NCI-H460 (cell line): ENCODE measurements around a stretch of chr14.

DNA sequence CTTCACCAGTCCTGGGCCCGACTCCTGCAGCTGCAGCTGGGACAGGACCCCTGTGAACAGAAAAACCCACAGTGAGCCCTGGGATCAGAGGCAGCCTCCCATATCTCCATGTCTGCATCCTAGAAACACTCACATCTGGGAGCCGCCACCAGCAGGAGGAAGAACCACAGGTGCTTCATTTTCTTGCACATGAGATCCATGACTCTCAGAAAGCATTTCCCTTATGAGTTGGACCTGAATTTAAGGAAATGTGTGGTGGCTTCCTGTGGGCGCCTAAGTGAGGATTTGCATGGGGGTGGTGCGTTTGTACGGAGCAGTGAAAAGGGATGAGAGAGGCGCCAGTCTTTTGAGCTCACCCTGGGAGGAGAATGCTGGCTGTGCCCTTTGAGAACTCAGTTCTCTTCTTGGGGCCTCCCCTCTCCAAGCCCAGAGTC, 895.6 kb downstream of the TMEM121 start:
RAMPAGE:
- cytosol, long total RNA, result no peak
- long total RNA, result no peak
- nucleus, long total RNA, result no peak

RAMPAGE:
- cytosol, long total RNA, result no peak
- long total RNA, result no peak
- nucleus, long total RNA, result no peak
Measured at GRCh38 chr14:106850508-106851284, 1324.3 kb downstream of the TMEM121 start.

DNA sequence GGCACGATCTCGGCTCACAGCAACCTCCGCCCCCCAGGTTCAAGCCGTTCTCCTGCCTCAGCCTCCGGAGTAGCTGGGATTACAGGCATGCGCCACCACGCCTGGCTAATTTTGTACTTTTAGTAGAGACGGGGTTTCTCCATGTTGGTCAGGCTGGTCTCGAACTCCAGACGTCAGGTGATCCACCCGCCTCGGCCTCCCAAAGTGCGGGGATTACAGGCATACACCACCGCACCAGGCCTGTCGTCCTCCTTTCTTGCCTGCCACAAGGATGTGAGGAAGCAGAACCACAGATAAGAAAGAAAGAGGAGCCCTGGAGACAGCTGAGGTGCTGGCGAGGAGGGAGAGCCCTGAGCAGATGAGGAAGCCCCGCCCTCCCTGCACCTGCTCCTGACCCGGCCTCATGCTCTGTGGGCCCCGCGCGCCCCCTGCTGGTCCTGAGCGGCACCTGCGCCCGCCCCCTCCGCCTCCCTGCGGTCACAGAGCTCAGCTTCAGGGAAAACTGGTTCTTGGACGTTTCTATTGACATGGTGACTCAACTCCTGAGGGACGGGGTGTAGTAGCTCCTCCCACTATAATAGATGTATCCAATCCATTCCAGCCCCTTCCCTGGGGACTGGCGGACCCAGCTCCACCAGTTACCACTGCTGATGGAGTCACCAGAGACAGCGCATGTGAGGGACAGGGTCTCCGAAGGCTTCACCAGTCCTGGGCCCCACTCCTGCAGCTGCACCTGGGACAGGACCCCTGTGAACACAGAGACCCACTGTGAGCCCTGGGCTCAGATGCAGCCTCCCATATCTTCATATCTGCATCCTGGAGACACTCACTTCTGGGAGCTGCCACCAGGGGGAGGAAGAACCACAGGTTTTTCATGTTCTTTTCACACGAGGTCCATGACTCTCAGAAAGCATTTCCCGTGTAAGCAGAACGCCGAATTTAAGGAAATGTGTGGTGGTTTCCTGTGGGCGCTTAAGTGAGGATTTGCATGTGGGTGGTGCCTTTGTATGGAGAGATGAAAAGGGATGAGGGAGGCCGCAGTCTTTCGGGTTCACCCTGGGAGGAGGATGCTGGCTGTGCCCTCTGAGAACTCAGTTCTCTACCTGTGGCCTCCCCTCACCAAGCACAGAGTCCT, 1346.3 kb downstream of the TMEM121 start:
RAMPAGE:
- cytosol, long total RNA, result no peak
- long total RNA, result no peak
- nucleus, long total RNA, result no peak

GRCh38 chr14:106877560-106877992, 1351.2 kb downstream of the TMEM121 start:
RAMPAGE:
- cytosol, long total RNA, result no peak
- long total RNA, result no peak
- nucleus, long total RNA, result no peak